ENCODE measurements around the gene HDAC10.

- CAGE, long polyA plus RNA, result no peak
- RRBS, result no CpG with 5 or more reads among the region's 7 CpGs
Measured at GRCh38 chr22:50189643-50190058, 3.9 kb downstream of the TRABD start.

DNA sequence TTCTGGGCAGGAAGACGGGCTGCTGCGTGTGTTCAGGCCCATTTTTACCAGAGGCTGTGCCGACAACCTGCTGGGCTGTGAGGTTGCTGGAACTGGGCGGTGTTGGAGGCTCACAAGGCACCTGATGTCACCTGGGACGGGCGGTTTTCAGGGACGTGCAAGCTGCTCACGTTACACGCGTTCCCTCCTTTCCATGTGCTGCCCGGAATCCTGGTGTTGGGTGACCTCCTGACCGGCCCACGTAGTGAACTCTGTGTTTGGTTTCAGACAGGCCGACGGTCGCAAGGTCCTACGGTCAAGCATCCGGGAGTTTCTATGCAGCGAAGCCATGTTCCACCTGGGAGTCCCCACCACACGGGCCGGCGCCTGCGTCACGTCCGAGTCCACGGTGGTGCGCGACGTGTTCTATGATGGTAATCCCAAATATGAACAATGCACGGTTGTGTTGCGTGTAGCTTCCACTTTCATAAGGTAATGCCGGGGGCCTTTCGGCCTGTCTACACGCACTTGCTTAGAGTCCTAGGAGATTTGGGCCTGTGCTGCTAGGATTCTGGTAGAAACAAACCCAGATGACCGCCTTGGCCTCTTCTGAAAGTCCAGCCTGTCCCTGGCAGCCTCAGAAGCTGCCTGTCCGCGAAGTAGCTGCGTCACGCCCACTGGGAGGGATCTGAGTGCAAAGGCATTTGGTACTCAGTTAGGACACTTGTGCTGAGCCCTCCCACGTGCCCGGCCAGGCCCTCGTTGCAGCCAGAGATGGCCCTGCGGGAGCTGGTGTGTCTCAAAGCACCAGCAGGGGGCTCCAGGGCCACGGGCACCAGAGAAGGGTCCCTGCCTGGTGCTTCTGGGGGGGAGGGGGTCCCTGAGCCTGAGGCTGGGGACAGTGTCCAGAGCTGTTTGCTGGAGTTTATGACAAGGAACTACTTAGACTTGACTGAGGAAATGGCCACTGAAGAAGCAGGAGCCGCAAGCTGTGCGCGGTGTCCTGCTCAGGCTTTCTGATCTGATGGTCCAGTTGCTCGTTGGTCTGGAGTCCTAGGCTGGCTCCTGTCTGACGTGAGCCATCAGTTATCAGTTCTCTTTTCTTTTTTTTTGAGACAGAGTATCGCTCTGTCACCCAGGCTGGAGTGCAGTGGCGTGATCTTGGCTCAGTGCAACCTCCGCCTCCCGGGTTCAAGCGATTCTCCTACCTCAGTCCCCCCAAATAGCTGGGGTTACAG lies 5.6 kb downstream of the SELENOO start:
- CAGE, long polyA plus RNA, result no peak
- RRBS, result 91% methylated on average over 16 of the region's 54 CpGs

DNA sequence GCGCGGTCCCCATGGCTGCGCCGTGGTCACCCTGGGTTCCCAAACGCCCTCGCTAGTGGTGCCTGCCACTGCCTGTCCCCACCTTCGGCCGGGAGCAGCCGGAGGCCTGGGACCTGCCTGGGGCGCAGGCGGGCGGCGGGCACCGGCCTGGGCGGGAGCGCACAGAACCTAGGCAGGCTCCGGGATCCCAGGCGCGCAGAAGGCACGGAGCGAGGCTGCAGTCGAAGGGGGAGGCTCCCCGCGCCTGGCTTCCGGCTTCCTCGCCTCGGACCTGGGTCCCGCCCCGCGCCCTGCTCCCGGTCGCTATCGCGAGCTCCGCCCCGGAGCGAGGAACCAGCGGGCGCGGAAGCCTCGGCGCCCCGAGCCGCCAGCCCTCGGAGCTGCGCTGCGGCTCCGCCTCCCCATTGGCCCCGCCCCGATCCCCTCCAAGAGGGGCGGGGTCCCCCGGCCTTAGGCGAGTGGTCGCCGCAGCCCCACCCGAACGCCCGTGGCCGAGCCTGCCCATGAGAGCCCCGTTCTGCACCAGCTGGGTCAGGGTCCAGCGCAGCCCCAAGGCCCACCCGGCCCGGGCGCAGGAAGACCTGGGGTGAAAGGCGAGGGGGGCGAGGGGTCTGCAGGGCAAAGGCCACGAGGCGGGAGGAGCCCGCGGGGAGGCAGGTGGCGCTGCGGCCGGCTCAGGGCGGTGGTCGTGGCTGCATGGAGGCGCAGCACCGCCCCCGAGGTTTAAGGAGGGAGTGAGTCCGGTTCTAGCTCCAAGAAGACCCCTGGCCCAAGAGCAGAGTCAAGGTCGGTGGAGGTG lies at the start of gene HDAC10:
TSS of gene HDAC10 (minus strand) at position 246 of the 799 bp plus-strand sequence.
- CAGE, long polyA plus RNA, result no peak
- RRBS, result 5% methylated on average over 39 of the region's 80 CpGs

DNA sequence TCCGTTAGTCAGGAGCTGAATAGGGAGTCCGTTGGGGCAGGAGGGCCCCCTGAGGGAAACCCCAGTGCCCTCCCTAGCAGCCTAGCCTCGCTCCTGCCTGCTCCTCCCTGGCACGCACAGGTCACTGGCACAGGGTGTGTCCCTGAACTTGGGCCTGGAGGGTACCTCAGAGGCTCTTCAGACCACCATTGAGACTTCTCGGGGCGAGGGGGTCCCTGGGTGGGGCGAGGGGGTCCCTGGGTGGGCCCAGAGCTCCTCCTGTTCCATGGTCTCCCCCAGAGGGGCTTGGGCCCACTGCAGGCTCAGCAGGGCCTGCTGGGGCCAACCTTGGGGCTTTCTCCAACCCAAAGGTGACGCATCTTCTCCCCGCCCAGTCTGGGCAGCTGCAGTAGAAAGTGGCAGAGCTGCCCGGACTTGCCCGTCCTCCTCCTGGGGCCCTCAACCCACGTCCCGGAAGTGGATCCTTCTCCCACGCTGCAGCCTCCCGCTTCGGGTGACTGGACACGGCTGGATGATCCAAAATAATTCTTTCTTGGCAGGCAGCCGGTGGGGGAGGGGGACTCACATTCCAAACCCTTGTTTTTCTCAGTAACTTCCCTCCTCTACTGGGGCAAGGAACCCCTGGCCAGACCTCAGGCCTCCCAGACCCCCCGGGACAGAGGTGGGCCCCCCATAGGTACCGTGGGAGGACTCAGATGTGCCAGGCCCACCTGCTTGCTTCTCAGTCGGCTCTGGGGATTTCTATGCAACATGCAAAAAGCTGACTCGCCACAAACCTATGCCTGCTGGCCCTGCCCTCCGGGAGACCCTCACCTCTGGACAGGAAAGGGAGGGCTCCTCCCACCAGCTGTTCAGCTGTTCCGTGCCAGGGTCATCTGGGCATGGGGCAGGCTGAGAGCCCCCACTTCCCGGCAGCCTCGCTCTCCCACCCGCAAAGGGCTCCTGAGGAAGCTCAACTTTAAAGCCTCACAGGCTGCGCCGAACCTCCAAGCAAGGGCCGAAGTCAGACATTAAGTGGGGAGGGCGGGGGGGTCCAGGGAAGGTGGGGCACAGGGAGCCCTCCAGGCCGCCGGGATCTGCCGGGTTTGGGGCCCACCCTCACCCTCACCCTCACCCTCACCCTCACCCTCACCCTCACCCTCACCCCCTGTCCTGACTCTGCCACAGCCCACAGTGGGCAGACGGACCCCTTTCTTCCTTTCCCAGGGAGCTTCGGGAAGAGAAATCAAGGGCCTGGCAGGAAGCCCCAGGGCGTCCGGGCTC lies 1.4 kb downstream of the PLXNB2 start:
- CAGE, long polyA plus RNA, result no peak
- RRBS, result 3% methylated on average over 8 of the region's 38 CpGs

DNA sequence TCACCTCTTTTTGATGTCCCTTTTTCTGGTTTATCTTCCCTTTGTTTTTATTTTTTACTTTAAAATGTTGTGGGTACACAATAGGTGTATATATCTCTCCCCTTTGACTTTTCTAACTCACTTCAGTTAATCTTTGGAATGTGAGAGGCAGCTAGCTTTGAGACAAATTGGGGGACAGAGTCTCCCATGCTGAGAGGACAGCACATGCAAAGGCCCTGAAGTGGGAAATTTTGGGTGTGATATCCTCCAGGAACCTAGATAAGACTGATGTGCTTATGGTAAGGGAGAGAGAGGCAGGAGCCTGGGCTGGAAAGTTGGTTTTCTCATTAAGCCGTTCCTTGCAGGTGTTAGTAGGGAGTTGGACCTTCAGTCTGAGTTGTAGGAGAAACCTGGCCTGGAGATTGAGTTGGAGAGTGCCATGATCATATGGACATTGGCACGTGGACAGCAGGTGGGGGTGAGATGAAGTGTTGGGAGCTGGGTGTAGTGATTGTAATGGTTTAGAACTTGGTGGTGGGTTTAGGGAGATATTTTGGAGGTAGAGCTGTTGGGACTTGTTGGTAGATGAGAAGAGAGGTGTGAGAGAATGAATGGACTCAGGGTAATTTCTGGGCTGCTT lies 4.8 kb downstream of the PPP6R2 start:
- CAGE, long polyA plus RNA, result no peak
- RRBS, result no CpG with 5 or more reads among the region's 2 CpGs

DNA sequence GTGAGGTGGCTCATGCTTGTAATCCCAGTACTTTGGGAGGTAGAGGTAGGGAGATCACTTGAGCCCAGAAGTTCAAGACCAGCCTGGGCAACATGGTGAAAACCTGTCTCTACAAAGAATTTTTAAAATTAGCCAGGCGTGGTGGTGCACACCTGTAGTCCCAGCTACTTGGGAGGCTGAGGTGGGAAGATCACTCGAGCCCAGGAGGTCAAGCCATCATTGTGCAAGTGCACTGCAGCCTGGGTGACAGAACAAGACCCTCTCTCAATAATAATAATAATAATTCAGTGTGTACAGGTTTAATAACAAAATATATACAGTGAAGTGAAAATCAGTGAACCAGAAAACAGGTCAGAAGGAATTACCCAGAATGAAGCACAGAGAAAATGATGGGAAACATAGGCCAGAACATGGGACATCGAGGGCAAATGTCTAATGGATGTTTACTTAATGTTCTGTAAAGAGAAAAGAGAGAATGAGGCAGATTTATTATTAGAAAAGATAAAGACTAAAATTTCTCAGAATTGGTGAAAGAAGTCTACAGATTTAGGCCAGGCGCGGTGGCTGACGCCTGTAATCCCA lies 34.1 kb downstream of the PPP6R2 start:
- CAGE, long polyA plus RNA, result no peak
- RRBS, result no CpG with 5 or more reads among the region's 6 CpGs

DNA sequence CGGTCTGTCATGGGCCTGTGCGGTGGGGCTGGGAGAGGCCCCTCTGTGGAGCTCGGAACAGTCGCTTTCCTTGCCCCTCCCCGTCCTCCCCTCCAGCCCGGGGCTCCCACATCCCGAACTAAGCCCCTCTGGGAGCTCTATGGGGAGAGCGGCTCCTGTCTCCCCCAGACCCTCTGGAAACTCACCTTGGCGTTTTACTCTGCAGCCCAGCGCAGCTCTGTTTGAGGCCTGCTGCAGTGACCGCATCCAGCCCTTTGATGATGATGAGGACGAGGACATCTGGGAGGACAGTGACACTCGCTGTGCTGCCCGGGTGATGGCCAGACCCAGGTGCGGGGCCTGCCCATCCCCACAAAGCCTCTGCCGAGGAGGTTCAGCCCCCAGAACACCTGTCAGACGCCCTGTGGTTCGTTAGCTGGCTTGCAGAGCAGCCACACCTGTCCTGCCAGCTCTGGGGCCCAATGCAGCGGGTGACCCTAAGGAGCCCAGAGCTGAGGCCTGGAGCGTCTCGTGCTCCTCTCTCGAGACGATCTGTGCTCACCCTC lies 36.8 kb downstream of the SBF1 start:
- CAGE, long polyA plus RNA, result no peak
- RRBS, result no CpG with 5 or more reads among the region's 23 CpGs

DNA sequence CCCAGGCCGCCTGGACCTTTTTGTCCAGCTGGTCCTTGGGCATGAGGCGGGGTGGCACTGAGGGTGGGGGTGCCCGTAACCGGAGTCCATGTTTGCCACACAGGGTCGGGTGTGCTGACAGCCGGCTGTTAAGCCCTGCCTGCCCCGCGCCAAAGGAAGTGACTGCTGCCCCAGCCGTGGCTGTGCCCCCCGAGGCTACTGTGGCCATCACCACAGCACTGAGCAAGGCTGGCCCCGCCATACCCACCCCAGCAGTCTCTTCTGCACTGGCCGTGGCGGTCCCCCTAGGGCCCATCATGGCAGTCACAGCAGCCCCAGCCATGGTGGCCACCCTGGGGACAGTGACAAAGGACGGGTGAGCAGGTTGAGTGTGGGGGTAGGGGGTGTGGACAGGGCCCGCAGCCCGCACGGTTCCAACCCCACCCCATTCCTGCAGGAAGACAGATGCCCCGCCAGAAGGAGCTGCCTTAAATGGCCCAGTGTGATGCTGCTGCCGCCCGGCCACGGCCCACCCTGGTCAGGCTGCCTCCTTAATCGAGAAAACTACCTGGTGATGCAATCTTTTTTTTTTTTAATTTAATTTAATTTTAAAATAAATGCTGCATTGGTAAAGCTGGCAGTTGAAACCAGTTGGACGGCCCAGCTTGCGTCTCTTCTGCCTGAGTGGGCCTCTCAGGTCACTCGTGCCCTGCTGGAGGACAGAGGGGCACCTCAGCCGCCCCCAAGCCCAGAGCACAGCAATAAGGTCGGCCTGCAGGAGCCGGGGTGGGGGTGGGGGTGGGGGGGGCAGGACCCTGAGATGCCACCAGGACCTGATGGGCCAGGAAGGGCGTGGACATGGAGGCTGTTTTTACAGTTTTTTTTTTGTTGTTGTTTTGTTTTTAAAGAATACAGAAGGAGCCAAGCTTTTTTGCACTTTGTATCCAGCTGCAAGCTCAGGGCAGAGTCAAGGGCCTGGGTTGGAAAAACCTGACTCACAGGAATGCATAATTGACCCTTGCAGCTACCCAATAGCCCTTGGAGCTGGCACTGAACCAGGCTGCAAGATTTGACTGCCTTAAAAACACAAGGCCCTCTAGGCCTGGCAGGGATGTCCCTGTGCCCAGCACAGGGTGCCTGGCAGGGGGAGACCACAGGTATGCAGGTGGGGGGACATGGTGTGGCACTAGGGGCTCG lies 30.7 kb downstream of the SBF1 start:
- CAGE, long polyA plus RNA, result no peak
- RRBS, result no CpG with 5 or more reads among the region's 30 CpGs

- CAGE, long polyA plus RNA, result no peak
- RRBS, result 84% methylated on average over 10 of the region's 45 CpGs
Measured at GRCh38 chr22:50455975-50457073, 18.5 kb downstream of the SBF1 start.

DNA sequence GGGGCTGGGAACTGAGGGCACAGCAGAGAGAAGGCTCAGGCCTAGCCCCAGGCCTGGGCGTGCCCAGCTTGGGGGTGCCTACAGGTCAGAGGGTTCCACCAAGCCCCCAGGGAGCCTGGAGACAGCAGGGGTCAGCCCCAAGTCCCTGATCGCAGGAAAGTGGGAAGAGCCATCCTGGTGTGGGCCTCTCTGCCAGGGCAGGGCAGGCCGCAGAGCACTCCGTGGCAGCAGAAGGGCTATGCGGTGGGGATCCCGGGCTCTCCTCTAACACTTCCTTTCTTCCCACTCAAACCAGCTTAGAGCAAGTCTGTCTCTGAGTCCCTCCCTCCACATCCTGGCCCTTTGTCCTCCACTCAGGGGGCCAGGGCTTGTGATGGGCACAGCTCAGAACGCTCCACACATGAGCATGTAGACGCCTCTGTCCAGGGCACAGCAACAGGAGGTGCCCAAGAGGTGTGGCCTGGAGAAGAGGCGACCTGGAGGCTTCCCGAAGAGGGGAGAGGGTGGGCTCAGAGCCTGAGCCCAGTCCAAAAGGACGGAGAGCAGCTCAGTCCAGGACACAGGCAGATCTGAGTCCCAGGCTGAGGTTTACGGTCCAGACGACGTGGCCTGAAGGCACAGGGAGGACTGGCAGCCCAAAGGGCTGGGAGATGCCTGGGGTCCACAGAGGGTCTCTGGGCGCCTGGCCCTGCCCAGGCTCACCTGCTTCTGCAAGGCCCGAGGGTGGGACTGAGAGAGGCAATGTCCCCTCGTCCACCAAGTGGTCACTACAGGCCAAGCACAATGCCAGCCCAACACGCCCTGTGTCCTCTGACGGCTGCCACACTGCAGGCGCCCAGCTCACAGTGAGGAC lies 17.5 kb downstream of the SBF1 start:
- CAGE, long polyA plus RNA, result no peak
- RRBS, result no CpG with 5 or more reads among the region's 20 CpGs

GRCh38 chr22:50474192-50474896 lies 491 bp downstream of the SBF1 start:
- CAGE, long polyA plus RNA, result no peak
- RRBS, result 3% methylated on average over 15 of the region's 74 CpGs

GRCh38 chr22:50506587-50507285 lies 766 bp downstream of the LMF2 start:
- CAGE, long polyA plus RNA, result no peak
- RRBS, result no CpG with 5 or more reads among the region's 18 CpGs

GRCh38 chr22:50524685-50525403 lies 554 bp downstream of the SCO2 start:
- CAGE, long polyA plus RNA, result start-site peak on the minus strand at chr22:50525169-50525241, 70 and 26 reads in 2 replicates
- RRBS, result 3% methylated on average over 27 of the region's 46 CpGs

DNA sequence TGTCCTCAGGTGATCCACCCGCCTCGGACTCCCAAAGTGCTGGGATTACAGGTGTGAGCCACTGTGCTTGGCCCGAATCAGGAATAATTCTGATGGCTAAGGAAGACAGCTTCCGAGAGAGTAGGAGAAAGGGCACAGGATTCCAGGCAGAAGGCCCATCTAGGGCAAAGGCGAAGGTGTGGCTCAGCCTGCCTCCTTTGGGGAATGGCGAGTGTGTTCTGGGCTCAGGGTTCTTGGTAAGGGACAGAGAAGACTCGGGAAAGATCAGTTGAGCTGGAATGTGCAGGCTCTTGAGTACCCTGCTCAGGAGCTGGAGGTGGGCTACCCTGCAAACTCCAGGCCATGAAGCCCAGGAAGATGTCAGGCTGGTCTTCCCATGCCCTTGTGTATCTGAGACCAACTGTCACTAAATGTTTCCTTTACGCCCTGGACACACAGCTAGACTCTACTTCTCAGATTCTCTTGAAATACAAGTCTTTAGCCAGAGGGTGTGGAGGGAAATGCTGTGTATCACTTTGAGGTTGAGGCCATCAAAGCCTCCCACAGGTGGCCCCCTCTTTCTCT lies 1.7 kb upstream of the SYCE3 start:
- CAGE, long polyA plus RNA, result no peak
- RRBS, result no CpG with 5 or more reads among the region's 8 CpGs

DNA sequence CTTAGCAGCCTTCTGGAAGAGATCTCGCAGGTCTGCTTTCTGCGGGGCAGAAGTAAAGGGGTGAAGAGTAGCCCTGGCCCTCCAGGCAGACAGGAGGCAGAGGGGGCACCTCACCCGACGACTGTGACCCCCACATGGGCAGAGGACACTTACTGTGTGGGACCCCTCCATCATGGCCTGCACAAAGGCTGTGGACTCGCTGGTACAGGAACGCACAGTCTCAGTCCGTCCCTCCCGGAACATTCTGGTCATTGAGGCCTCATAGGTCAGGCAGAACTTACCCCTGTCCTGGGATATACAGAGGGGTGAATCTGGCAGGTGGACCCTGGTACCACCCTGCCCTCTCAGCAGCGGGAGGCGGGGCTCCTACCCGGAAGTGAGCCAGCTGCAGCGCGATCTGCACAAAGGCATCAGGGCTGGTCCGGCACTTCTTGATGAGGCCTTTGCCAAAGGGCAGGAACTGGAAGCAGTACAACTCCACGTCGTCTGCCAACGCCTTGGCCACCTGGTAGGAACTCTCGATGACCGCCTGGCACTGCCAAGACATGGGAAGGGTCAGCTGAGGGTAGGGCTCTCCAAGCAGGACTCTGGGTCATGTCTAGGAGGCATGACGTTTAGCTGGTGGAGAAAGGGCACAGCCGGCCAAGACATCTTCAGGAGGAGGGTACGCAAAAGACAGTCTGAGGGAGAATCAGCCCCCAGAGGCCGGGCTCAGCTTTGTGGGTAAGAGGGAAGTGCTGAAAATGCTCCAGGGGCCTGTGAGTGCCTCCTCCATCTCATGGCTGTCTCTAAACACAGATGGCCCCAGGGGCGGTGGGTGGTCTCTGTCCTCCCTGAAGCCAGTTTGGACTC lies 7.0 kb downstream of the CPT1B start:
- CAGE, long polyA plus RNA, result no peak
- RRBS, result 87% methylated on average over 7 of the region's 24 CpGs

- CAGE, long polyA plus RNA, result no peak
- RRBS, result no CpG with 5 or more reads among the region's 7 CpGs
Measured at GRCh38 chr22:50709536-50709904, 28.5 kb upstream of the ACR start.

DNA sequence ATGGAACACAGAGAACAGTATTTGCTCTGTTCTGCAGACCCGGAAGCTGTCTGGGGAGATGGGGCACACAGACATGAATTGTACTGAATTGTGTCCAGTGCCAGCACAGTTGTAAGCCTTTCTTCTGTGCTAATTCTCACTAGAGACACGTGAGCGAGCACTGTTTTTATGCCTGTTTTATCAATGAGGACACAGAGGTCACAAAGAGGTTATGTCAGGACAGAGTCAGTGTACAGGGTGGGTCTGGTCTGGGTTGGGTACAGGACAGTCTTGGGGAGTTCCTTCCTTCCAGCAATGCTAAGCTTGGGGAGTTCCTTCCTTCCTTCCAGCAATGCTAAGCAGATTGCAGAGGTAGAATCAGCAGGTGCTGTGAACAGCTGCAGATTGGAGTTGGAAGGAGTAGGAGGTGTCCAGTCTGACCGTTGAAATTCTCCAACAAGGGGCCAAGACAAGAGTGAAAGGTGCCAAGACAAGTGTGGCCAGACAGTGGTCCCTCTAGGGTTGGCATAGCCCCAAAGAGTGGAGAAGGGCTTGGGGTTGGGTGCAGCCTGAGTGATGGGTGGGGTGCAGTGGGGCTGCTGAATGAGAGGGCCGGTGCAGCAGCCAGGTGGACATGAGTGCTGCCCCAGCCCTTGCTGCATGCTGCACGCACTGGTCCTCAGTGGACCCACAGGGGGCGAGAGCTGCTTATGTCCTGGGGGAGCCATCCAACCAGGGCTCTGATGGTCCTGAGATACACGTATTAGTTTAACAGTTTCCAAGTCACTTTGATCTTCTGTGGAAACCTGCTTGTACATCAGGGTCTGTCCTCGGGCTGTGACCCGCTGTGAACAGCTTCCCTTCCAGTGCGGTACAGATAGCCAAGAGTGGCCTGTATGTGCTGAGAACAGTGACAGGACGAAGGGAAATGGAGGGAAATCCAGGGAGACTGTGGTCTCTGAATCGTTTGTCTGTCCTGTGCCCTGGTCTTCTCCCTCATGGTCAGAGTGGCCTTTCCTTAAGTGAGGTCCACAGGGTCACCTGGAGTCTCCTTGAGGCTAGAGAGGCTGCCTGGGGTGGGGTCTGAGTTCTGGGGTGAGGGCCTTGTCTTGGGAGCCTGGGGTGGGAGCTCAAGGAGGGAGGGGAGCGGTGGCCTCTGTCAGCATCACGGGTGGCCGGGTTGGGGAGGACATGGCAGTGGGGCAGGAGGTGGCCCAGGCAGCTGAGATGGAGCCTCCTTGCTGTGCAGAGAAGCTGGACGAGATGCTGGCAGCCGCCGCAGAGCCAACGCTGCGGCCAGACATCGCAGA lies 23.9 kb upstream of the ACR start:
- CAGE, long polyA plus RNA, result no peak
- RRBS, result no CpG with 5 or more reads among the region's 22 CpGs

All from osteoblast (primary cell).